Mesangial cell (primary cell): Measurements from ENCODE around the gene MAP3K21.

- RAMPAGE, long total RNA = no peak
These were observed 59.8 kb upstream of the MAP10 start for GRCh38 chr1:232745534-232745769.

GRCh38 chr1:232767310-232767762 is 37.9 kb upstream of the MAP10 start:
- RAMPAGE, long total RNA = no peak

DNA sequence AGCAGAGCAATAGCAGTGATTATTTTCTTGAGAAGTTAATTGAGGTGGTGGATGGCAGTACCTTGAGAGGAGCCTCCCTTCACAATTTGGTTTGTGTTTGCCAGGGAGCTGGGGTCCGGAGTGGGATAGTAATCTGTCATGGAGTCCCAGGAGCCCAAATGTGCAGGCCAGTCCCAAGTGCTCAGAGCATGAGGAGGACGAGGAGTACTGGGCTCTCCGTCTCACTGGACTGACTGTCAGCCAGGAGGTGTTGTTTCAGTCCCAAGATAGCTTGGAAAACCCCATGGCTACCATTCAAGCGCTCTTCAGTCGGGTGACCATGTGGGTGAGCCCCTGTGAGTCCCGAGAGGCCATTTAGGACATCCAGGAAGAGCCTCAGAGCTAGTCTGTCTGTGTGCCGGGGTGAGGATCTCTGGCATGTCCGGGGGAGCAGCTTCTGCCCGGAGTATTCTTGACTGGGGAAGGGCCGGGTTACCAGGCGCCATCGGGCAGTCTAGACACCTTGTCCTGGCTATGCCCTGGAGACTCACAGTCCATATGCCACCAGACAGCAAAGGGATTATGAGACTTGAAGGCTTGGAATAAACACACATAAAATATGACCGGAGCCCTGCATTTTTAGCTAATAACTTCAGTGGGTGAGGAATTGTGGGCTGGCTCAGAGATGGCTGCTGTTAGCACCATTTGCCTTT is 15.2 kb downstream of the NTPCR start:
- RAMPAGE, long total RNA = no peak

DNA sequence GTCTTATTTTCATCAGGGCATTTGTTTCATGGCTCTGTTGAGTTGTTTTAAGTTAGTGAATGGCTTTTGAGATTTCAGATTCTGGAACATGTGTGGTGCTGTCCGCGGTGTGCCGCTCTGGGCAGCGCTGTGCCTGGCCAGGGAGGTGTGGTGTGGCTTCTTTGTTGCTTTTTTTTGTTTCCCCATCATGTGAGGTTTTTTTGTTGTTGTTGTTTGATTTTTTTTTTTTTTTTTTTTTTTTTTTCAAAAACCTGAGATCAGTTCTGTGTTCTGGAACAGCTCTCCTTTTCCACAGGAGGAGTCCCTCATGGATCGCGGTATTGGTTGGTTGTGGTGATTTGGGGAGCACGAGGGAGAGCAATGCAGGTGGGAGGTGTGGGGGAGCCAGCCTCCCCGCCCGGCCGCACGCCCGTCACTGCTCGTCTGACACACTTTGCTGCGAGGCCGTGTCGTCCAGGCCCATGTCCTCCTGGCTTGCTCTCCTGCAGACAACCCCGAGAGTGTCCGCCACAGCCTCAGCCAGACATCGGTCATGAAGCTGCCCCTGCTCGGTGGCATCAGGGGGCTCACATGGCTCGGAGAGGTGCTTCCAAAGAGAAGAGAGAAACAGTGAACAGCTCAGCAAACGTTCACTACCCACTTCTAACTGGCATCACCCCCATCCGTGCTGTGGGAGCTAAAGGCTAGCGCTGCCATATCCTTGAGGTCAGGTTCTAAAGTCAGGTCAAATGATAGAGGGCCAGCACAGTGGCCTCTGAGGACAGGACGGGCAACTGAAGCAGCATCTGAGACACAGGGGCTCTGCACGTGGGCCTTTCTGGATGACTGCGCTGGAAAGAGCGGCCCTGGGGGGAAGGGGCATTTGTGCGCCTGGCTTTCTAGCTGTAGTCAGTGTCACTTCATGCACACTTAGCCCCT is 33.7 kb downstream of the NTPCR start:
- RAMPAGE, long total RNA = no peak

DNA sequence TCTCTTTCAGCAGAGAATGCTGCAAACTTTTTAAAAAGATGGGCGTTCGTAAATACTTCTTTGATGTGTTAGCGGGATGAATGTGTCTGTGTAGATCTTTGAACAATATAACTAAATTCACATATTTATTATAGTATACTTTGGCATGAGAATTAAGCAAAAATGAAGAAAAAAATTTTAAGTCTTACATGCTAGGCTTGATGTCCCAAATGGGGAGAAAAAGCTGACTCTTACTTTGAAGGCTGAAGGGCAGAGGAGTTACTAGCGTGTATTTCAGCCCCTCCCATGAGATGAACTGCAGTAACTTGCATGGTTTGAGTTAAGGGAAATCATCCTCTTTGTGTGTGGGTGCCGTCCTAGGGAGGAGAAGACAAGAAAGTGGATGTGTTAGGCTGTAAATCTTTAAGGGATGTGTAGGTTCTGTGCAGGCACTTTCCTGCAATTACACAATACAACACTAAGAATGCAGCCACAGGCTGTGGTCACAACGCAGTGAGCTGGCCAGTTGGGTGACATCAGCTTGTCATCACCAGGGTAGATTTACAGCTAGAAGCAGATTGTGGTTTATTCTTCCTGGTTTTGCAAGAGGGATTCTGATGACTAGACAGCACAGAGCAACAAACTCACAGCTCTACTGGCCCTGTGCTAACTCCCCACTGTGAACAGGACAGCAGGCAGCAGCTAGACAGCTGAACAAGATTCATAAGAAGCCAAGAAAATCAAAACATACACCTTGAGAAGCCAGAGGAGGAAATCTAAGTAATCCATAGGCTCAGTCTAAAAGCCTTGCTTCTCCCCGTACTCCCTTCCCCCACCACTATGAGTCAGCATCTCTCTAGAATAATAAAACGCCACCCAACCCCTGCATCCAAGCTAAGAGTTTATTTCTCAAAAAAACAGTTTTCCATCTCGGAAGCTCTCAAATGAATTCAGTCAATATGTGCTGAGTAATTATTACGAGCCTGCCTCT is 162.5 kb downstream of the NTPCR start:
- RAMPAGE, long total RNA = no peak

DNA sequence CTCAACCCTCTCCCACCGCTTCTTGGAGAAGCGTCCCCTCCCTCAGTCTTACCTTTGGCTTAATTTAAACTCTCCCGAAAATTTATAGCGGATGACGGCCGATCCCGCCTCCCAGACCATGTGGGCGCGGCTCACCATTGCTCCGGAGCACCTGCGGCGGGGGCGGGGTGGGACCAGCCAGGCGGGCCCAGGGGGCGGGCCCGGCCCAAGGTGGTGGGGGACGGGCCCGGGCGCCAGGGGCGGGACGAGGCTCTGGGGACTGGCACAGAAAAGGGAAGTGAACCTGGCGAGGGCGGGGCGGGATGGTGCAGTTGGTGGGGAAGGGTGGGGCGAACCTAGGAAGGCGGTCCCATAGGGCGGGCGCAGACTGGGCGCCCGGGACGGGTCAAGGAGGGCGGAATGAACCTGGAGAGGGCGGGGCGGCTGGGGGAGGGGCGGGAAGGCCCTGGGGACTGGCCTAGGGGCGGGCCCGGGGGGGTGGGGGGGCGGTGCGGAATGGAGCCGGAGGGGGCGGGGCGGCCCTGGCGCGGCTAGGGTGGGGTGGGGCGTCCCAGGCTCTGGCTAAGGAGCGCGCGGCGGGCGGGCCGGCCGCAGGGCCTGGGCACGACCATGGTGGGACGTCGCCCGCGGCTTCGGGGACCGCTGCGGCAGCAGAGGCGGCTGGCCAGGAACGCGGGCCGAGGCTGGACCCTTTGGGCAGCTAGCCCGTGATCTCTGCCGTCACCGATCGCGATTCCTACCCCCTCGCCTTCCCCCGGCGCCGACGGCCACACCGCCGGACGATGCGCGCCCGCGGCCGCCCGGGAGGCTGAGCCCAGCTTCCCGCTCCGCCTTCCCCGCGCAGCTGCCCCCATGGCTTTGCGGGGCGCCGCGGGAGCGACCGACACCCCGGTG is at the start of gene MAP3K21:
Gene MAP3K21 (plus strand): TSS at position 548 of the 894 bp plus-strand sequence.
- RAMPAGE, long total RNA = no peak

DNA sequence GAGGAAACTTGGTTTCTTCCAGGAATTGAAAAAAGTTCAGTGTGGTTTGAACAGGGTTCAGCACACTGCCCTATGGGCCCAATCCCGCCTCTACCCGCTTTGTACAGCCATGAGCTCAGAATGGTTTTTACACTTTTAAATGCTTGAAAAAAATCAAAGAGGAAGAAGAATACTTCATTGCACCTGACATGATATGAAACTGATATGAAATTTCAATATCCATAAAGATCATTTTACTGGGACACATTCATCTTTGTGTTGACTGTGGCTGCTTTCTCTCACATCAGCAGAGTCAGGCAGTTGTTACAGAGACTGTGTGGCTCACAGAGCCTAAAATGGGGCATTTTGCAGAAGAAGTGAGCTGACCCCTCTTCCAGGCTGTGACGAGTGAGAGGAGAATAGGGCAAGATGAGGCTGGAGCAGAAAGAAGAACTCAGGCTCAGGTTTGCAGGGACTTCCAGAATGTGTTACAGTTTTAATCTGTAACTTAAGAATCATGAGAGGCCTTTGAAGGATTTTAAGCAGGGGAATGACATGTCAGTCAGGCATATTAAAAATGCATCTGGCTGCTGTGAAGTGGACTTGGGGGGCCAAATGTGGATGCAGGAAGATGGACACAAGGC is 42.1 kb downstream of the MAP3K21 start:
- RAMPAGE, long total RNA = no peak

GRCh38 chr1:233440856-233441185 is 113.3 kb downstream of the MAP3K21 start:
- RAMPAGE, long total RNA = no peak

DNA sequence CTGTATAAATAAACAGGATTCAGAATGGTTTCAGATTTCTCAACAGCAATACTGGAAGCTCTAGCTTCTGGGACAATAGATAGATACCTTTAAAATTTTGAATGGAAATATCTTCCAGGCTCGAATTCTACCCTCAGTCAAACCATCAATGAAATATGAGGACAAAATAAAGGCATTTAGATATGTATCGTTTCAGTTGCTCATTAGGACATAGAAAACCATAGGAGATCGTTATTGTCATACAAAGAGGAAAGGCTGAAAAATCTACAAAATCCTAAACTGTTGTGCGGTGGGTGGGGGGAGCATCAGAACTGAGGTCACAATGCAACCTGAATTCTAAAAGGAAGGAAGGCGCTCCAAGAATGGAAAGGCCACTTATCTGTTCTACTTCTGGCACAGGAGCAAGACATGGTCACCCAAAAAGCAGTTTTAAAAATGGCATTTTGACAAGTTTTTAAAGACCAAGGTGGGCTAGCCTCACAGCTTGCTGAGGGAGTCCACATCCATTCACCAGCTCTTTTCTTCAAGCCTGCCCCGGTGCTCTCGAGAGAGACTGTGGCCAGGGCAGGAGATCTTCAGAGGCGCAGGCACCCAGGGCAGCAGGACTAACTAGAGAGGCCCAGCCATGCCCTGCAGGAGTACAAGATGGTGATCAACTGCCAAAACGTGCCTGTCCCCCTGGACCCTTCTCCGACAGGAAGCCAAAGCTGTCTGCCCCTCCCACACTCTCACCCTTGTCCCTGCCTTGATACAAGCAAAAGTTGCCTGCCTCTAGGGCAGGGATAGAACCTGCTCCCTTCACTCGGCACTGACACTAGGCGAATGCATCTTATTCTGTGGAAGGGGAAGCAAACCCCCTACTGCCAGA is 4.2 kb downstream of the TARBP1 start:
- RAMPAGE, long total RNA = no peak

DNA sequence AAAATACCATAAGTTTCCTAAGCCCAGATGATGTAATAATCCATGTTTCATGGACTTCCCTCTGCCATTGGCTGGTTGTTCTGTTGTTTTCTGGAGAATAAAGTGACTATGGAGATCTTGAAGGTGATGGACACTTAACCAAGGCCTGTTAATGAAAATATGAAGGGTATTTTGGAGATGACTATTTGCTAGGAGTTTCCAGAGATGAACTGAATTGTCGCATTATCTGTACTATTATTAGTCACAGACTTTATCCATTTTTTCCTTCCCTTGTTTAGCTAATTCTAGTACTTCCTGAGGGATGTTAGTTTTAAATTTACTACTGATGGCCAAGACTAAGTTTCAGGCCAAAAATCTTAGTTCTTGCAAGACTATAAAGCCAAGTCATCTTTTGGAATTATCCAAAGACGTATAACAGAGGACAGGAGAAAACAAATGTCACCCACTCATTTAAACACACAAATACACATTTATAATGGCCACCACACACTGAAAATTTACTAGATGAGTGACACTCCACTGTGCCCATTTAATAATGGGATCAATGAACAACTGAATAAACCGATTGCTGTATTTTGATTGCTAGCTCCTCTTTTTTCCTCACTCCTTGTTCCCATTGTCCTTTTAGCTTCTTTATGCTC is 24.6 kb upstream of the TARBP1 start:
- RAMPAGE, long total RNA = no peak

DNA sequence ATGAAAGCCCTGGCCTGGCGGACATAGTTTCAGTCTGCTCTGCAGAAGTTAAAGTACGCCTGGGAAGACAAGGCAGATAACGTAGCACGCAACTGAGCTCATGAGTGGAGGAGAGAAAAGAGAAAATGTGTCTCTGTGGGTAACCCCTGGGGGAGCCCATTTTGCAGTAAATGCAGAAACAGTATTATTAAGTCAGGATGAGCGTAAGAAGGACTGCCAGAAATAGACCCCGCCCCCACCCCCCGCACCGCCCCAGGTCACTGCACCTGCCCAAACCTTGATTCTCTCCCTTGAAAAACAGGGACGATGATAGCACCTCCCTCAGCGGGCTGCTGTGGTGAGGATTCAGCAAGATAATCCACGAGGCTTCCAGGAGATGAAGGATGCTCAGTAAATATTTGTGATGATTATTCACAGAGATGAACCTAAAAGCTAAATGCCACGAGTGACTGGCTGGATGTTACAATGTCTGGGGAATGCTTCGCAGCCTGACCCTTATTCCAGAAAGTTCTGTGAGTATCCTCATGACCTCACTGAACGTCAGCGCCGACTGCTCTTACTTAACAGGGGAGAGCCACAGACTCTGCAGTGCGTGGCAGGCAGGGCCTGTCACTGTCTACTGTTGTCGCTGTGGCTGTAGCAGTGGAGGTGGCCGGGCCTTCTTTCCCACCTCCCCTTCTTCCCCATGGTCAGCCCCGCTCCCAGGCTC is 51.9 kb upstream of the TARBP1 start:
- RAMPAGE, long total RNA = no peak

GRCh38 chr1:234532384-234533051 is 53.5 kb upstream of the TARBP1 start:
- RAMPAGE, long total RNA = no peak

DNA sequence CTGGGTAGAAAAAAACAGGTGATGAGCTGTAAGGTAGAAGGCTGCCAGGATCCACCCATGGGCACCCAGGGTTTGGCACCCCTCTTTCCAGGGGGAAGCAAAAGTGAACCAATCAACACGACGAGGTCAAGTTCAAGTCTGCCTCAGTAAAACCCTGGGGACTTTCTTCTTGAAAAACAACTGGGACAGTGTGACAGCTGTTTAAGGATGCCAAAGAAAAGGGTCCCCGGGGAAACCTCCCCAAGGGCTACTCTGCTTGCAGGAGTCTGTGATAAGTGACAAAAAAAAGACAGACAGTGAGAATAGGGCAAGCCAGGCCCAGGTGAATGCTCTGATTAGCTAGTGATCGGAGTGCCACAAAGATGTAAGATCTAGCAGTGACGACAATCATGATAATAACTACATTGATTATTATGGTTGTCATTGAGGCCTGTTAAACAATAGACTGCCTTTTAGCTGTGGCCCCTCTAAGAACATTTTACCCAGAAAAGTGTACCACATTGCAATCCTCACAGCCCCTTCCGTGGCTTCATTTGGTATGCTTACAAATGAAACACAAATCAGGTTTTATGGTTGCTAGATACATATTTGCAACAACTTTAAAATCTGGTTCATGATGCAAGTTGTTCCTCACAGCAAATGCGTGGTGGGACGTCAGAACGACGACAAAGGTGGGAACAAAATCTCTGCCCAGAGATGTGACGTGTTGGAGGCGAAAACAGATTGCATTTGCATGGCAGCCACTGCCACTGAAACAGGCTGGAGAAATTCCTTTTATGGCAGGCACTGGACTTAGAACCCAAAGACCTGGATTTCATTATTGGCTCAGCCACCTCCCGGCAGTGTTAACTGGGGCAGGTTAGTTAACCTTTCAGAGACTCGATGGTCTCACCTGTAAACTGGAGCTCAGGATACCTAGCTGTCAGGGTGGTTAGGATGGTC is 58.8 kb upstream of the TARBP1 start:
- RAMPAGE, long total RNA = no peak

DNA sequence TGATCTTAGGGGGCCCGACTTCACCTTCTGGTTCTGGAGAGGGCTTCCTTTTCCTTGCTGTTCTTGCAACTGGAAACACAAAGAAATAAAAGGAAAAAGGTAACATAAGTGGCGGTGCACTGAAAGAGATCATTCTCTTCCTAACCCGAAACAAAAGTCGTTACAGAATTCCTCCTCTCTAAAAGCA is 2.3 kb downstream of the IRF2BP2 start:
- RAMPAGE, long total RNA = no peak

DNA sequence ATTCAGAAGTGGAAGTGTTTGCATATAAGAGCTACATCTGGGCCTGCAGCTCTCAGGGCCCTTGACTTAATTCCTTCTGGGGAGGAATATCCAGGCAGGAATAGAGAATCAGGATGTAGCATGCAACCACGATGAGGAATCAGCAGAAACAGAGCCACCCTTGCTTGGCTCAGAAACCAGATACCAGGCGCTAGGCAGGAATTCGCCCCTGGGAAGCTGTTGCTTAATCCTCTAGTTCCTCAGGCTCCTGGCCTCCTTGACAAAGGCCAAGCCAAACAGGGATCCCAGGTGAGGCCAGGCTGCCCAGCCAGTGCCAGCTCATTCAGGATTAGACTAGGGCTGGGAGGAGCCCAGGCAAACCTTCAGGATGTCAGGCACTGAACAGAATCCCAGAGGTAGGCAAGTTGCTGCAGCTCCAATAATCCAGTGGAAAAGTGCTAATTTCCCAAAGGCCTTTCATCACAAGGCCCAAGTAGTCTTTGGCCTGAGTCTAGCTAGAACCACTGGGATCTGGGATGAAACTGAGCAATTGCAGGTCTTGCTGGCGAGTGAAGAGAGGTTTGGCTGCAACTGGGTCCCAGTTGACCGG is 48.2 kb upstream of the IRF2BP2 start:
- RAMPAGE, long total RNA = no peak

- RAMPAGE, long total RNA = no peak
These were observed 114.6 kb upstream of the IRF2BP2 start for GRCh38 chr1:234724546-234725090.

GRCh38 chr1:234768176-234768634 is 158.2 kb upstream of the IRF2BP2 start:
- RAMPAGE, long total RNA = no peak

DNA sequence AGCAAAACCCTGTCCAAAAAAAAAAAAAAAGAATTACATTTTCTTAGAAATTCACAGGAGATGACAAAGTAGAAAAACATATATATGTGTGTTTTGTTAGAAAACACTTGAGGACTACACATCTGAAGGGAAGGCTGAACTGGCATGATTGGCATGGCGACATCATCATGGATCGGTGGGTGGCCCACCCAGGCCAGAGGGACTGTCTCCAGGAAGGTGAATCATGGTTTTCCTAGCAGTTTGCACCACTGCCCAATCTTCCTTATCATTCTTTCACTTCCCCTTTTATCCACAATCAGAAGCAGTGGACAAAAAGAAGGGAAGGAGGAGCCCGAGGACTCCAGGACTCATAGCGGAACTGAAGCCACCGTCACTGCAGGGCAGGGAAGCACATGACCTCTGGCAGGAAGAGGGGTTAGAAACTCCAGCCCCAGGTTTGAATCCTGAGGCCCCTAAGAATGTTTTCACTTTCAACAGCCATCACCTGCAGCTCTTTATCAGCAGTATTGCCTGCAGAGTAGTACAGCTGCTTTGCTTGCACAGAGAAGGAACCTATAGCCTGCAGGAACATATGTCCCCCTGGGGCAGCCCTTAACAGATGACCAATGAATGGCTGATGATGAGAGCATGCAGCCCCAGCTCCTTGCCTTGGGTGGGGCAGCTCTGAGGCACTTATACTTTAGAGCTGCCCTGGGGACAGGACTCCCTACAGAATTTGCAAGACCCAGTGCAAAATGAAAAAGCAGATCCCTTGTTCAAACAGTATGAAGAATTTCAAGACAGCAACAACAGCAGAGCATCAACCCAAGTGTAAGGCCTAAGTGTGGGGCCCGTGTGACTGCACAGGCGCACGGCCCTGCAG is 241.6 kb upstream of the IRF2BP2 start:
- RAMPAGE, long total RNA = no peak

GRCh38 chr1:234863462-234863959 is 253.5 kb upstream of the IRF2BP2 start:
- RAMPAGE, long total RNA = no peak

DNA sequence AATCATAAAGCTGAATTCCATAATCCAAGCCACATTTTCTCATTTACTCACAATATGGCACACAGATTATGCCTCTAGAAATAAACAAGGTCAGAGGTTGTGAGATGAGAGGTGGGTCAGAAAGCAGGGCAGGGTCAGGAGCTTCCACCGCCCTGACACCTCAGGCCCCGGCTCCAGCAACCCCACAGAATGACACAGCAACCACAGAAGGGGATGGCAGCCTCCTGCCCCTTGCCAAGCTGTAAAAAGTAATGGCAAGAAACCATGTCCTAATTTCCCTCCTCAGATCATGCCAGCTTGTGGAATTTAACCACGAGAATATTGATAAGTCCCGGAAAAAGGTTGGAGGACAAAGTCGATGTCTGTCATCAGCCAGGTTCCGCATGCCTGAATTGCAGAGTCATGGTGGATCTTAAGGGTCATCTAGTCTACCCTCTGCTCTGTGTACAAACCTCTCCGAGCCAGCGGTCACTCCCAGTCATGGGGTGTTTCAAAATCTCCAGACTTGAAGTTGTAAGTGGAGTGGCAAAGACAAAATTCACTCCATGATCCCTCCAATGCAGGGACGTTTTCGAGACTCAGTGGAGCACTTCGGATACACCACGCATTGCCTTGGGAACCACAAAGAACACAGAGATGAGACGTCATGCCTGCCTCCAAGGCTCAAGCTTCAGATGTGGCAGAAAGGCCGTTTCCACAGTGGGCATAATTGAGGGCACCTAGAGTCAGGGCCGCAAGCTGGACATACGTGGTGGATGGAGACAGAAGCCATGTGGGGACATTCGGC is 254.1 kb downstream of the TOMM20 start:
- RAMPAGE, long total RNA = no peak